ENCODE data around the genes TSC22D3, MID2, SERTM2 and TRPC5OS.

DNA sequence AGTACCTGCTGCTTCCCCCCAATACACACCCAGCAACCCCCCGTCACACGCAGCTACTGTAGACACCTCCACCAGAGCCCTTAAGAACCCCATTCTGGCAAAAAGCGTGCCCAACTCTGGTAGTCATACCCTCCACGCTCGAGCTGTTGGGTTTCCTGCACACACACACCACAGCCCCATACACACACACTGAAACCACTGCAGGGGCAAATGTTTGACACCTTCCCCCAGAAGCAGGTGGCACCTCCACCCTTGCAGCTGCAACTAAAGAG, 1.3 kb downstream of the FRMPD3 start:
- RRBS, result no CpG with 5 or more reads among the region's 5 CpGs

- RRBS, result no CpG with 5 or more reads among the region's 11 CpGs
These were observed 2.2 kb downstream of the FRMPD3 start for GRCh38 chrX:107451686-107452116.

DNA sequence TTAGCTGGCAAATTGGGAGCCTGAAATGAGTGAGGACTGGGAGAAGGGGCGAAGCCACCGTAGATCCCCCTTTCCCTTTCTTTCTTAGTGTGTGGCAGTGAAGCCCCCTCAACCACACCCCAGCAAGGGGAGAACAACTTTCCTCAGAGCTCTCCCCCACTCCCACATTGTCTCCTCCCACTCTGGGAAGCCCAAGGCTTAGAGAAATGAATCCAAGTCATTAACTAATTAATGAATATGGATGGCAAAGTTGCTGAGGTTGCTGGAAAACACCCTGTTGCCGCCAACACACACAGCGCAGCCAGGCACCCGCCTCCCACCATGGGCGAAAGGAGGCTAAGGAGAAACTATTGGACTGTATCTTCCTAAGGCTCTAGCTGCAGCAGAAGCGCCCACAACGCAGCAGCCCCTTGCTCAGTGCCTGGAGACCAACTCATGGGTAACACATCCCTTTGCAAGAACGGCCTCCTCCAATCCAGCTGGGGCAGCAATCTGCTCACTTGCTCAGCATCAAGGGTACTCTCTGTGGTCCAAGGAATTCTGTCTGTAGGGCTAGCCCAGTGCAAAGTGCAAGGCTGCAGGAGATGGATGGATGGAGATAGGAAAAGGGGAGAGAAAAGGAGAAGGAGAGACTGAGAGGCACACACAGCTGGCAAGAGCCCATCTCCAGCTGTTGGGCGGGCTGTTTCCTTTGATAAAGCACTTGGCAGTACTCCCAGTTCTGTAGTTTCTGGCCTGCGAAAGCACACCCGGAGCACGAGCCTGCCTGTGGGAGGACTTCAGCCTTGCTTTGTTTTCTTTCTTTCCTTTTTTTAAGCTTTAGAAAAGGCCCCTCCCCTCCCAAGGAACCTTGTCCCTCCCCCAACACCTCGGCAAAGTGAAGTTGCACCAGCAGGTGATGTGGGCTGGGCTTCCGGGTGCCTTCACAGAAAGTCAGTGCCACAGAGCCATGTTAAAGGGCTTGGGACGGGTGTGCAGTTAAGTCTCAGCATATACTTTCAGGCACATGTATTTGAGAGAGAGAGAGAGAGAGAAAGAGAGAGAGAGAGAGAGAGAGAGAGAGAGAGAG, 34.0 kb downstream of the TSC22D3 start:
- RRBS, result no CpG with 5 or more reads among the region's 16 CpGs

DNA sequence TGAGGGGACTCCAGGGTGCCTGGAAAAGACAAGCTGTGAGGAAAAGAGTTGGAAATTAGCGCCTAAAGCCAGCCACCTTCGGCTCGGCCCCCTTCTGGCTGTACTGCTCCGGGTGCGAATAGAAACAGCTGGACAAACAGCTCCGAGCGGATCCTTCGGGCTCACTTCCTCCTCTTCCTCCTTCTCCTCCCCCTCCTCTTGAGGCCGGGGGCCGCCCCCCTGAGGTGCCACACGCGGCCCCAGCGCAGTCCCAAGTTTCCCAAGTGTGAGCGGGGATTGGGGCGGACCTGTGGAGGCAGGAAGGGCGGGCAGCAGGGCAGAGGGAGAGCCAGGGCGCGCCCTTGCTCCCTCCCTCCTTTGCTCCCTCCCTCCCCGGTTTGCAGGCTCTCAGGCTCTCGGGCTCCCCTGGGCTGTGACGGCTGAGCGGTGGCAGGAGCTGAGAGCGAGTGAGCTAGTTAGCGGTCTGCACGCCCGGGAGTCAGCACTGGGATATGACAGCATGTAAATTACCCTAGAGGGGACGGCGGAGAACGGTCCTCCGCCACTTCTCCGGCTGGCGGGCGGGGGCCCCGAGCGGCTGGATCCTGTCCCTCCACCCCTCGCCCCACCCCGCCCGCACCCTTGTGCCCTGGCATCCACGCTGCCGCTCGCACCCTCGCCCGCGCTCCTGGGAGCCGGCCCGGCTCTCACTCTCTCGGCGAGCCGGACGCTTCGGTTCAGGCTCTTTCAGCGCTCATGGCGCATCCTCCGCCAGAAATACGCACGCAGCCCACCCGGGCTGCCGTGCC, at the start of gene TSC22D3:
Gene TSC22D3 (minus strand): TSS at position 295 of the 788 bp plus-strand sequence.
- RRBS, result 16% methylated on average over 23 of the region's 58 CpGs

GRCh38 chrX:107825550-107825972, at the start of gene MID2:
Gene MID2 (plus strand): TSS chrX:107825866.
- RRBS, result 34% methylated on average over 4 of the region's 15 CpGs

- RRBS, result no CpG with 5 or more reads among the region's 6 CpGs
These were observed 40.3 kb downstream of the COL4A6 start for GRCh38 chrX:108397897-108398386.

DNA sequence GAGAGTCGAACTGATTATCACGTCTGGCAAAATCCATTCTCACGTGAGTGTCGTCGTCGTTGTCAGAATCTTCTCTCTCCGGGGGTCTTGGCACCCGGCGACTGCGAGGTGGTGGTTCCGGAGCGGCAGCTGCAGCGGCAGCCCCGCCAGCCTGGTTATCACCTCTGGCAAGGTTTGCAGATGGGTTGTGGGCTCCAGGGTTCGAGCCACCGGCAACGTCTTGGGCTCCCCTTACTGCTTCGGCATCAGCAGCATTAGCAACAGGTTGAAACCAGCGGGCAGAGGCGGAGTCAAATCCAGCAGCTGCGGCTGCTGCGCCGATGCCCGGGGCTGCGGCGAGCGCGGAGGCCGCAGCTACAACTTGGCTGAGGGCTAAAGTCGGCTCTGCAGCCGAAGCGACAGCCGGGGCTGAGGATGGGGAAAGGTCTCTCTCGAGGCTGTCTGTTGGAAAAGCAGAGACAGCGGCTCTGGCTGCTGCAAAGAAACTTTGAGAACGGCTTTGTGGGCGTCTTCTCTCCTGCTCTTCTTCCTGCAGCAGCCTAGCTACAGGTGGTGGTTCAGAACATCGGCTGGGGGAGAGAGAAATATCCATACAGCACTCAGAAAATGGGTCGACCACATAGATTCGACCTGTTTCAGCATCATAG, 3.7 kb downstream of the IRS4 start:
- RRBS, result 23% methylated on average over 21 of the region's 40 CpGs

DNA sequence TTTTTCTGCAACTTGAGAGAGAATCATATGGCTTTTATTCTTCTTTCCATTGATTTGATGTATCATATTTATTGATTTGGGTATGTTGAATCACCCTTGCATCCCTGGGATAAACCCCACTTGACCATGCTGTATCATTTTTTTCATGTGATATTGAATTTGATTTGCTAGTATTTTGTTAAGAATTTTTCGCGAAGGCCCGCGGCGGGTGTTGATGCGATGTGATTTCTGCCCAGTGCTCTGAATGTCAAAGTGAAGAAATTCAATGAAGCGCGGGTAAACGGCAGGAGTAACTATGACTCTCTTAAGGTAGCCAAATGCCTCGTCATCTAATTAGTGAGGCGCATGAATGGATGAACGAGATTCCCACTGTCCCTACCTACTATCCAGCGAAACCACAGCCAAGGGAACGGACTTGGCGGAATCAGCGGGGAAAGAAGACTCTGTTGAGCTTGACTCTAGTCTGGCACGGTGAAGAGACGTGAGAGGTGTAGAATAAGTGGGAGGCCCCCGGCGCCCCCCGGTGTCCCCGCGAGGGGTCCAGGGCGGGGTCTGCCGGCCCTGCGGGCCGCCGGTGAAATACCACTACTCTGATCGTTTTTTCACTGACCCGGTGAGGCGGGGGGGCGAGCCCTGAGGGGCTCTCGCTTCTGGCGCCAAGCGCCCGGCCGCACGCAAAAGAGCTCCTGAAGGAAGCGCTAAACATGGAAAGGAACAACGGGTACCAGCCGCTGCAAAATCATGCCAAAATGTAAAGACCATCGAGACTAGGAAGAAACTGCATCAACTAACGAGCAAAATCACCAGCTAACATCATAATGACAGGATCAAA, 317.8 kb upstream of the IRS4 start:
- RRBS, result 20% methylated on average over 13 of the region's 43 CpGs

DNA sequence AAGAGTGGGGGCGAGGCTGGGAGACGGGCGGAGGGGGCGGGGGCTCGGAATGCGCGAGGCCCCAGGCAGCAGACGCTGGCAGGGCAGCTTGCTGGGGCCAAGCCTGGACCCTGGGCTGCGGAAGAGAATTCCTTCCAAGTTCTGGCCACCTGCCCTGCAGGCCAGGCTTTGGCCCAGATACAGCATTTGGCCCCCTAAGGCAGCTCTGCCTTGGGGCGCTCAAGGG, 271 bp upstream of the KCNE5 start:
- RRBS, result no CpG with 5 or more reads among the region's 10 CpGs

DNA sequence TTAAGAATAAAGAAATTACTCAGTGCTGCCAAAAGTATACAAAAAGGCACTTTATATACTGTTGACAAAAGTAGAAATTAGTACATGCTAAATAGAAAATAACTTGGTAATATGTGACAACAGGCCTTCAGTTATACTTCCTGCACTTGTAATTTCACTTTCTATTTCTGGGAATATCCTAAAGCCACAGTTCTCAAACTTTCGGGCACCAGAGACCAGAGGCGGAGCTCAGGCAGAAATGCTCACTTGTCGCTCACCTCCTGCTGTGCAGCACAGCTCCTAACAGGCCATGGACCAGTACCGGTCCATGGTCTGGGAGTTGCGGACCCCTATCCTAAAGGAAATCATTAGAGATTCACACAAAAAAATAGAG, 25.8 kb downstream of the ACSL4 start:
- RRBS, result no CpG with 5 or more reads among the region's 5 CpGs

GRCh38 chrX:110478188-110478515, 42.5 kb upstream of the TDGF1P3 start:
- RRBS, result no CpG with 5 or more reads among the region's 2 CpGs

DNA sequence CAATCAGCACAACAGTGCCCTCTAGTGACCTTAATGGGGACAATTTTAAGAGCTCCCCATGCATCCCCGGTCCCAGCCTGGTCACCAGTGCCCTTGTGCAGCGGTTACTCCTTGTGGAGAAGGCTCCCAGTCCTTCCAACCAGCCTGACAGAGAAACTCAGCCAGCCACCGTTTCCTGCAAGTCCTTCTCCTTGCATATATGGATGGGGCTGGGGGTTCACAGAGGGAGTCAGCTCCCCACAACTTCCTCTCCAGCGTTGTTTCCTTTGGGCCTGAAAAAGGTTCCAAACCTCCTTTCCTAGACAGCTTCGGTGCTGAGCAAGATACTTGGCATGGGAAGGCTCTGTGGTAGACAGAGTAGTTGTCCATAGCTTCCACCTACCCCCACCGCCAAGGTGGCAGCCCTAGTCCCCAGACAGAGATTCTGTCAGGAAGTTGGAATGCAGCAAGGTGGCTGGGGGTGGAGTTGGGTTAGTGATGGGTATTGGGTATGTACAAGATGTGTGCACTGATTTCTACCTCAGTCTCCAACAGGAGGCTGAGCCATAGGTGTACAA, 4.4 kb downstream of the PAK3 start:
- RRBS, result no CpG with 5 or more reads among the region's 6 CpGs

- RRBS, result no CpG with 5 or more reads among the region's 3 CpGs
These were observed at the start of gene SERTM2 for GRCh38 chrX:111511468-111511929. Gene SERTM2 (plus strand): TSS chrX:111511645.

GRCh38 chrX:111594599-111595004, 83.2 kb downstream of the SERTM2 start:
- RRBS, result no CpG with 5 or more reads among the region's 9 CpGs

DNA sequence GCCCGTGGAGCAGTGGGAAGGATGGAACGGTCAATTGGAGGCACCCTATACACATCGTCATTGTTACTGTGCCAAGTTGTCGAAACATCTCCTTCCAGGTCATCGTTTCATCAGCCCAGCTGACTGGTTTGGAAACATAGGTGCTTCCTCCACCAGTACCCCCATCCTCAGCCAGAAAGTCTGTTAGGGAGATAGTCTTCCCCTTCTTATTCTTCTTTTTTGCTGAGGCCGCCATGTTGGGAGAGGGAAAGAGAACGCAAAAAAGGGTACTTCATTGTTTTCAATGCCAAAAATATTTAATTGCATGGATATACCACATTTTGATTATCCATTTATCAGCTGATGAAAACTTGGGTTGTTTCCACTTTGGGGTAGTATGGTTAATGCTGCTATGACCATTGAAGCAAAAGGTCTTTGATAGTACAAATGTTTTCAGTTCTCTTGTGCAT, 59.7 kb upstream of the ALG13 start:
- RRBS, result no CpG with 5 or more reads among the region's 7 CpGs

- RRBS, result no CpG with 5 or more reads among the region's 1 CpG
These were observed at the start of gene TRPC5OS for GRCh38 chrX:111875936-111876268. Gene TRPC5OS (plus strand): TSS chrX:111876181.

DNA sequence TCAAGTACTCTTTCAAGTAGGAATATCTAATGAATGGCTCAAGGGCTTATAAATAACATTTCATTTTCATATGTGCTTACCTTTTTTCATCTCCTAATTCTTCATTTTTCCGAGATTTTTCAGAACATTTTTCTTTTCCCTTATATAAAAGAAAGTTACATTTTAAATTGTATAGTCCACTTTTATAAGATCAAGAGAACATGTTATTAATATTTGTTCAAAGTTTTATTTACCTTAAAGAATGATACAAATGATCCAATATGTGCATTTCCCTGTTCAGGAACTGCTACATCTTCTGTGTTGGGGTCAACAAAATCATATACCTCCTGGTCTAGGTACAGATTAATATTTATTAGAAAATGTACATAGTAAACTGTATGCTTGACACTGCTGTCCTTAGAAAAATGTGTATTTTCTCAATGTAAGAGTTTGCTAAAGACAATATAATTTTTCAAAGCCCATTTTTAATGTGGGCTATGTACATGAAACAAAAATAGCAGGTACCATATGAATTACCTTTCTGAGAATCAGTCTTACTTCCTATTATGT, 23.8 kb upstream of the RBMXL3 start:
- RRBS, result no CpG with 5 or more reads among the region's 1 CpG

DNA sequence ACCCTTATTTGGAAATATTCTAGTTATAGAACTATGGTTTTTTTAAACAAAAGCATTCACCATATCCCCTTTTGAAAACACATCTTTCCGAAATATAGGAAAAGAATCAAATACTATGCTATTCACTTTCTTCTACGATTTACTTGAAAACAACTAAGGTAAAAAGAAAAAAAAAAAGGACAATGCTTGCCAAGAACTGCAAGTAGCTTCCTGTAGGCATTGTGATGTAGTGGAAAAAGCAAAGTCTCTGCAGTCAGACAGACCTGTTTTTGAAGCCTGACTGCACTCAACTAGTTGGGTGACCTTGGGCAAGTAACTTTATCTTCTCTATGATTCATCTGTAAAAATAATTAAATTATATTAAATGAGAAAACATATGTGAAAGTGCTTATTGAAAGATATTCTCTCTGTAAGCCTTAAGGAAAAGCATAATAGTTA, 100.4 kb upstream of the PLS3 start:
- RRBS, result no CpG with 5 or more reads among the region's 2 CpGs

GRCh38 chrX:115560804-115561099, 222 bp upstream of the PLS3 start:
- RRBS, result no CpG with 5 or more reads among the region's 6 CpGs

Data from pericardium (tissue), 1 donor.